ENCODE measurements around a stretch of chr1.

GRCh38 chr1:8282180-8282743 is 35.7 kb upstream of the SLC45A1 start:
- RRBS, result no CpG with 5 or more reads among the region's 10 CpGs

DNA sequence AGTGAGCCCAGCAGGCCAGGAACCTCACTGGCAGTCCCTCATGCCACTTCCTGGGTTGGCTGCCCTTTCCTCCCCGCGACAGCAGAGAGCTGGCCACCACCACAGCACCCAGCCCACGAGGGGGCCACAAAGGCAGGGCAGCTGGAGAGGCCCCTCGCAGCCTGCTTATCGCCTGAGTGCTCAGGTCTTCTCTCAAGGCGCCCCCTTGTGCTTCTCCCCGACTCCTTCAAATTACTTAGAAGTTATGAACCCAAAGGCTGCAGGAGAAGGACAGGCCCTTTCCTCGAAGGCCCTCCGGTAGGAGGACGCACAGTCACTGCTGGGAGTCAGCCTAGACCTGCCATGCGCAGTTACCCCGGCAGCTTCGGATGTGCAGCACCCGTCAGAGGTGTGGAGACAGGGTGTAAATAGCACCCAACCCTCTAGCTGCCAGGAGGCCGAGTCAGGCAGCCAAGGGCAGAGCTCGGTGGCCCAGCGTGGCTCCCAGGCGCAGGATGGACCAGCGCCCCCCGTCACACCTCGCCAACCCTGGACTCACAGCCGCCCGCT is 41.4 kb downstream of the SLC45A1 start:
- RRBS, result 94% methylated on average over 4 of the region's 23 CpGs

DNA sequence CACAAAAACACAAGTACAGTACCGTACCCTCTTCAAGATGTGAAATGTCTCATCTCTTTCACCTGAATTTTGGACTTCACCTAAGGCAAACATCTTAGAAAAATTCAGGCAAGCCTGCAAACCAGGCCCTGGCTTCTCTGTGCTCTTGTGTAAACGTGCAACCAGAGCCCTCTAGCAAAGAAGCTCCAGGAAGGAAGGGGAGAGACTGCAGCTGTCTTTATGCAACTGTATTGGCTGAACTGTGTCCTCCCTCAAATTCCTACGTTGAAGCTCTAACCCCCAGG is 60.2 kb downstream of the SLC45A1 start:
- RRBS, result no CpG with 5 or more reads among the region's 3 CpGs

DNA sequence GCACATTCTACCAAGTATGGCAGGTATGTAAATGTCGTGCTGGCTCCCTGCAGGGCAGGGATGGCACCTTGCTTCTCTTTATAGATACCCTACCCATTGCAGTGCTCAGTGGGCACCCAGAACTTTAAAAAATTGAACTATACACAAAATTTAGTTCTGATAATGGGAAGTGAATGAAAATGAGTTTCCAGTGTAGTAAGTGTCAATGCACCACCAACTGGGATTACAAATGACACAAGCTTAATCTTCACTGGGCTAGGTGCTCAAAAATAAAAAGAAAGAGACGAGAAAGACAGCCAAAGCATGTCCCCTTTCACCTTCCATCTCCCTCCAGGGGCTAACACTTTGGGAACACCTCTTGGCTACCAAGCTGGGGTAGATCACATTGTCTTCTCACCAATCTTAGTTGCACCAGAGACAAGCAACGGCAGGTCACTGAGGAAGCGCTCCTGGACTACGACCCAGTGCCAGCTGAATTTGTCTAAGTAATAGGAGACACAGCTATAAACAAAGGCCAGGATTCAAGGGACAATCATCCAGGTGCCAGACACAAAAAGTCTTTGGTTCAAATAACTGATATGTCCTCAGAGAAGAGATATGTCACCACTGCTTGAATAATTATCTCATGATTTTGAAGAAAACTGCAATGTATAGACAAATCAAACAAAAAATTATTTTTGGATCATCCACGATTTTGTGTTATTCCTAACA is 100.3 kb downstream of the SLC45A1 start:
- RRBS, result no CpG with 5 or more reads among the region's 6 CpGs

- RRBS, result no CpG with 5 or more reads among the region's 5 CpGs
These were observed 120.5 kb downstream of the SLC45A1 start for GRCh38 chr1:8438422-8438841.

DNA sequence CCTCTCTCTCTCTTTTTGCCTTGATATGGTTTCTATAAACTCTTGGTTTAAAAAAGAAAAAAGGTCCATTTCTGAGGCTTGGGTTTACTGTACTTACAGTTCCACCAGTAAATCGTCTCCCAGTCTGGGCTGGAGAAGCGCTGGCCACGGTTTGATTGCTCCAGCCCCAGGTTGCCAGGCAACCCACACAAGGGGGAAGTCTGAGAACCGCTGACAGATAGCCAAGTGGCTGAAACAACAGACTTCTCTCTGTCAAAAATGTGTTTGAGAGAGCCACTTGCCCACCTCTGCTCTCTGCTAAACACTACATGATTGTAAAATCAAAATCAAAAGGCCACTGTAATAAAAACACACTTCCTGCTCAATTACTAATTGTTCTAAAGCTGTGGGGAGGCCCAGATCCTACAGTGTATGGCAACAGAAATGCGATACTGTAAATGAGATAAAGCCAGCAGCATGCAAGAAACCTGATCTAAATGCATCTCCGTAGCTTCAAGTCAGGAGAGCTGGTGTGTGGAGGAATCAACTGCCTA is 121.1 kb downstream of the SLC45A1 start:
- RRBS, result no CpG with 5 or more reads among the region's 6 CpGs

GRCh38 chr1:8597994-8598722 is 219.3 kb downstream of the RERE start:
- RRBS, result no CpG with 5 or more reads among the region's 16 CpGs

GRCh38 chr1:8660117-8660847 is 157.2 kb downstream of the RERE start:
- RRBS, result no CpG with 5 or more reads among the region's 7 CpGs

DNA sequence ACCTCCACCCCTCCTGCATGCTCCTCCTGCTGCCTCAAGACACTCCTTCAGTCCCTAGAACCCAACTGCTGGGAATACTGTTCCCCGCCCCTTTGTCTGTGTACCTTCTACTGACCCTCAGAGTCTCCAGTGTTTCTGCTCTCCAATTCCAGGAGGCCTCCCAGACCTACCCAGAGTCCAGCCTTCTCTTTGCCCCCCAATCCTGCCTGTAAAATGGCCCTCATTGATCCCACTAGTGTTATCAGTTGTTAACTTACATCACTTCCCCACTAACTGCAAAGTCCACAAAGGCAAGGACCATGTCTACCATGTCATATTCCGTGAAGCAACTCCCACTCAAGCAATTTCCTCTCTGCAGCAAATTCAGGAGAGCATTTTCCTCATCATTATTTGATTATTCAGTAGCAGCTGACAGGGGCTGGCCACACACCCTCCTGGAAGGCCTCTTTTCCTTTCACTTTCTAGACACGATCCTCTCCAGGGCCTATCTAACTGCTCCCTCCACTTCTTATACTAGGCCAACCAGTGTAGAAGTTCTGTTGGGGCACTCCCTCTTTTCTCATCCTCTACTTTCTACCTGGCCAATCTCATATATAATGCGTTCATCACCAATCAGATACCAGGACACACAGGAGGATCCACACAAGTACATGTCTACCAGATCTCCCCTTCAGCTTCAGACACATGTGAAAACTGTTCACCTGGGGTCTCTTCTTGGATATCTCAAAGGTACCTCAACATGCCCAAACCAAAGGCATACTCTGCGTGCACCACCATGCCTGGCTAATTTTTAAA is 153.4 kb downstream of the RERE start:
- RRBS, result no CpG with 5 or more reads among the region's 5 CpGs

GRCh38 chr1:8879967-8880819 is 1.7 kb upstream of the ENO1 start:
- RRBS, result no CpG with 5 or more reads among the region's 12 CpGs

- RRBS, result no CpG with 5 or more reads among the region's 6 CpGs
These were observed 1.2 kb upstream of the GPR157 start for GRCh38 chr1:9130122-9130464.

GRCh38 chr1:9198539-9199202 is 35.9 kb upstream of the H6PD start:
- RRBS, result 7% methylated on average over 23 of the region's 51 CpGs

- RRBS, result 28% methylated on average over 4 of the region's 23 CpGs
These were observed 1.5 kb upstream of the H6PD start for GRCh38 chr1:9232866-9233756.

GRCh38 chr1:9246861-9247290 is 12.3 kb downstream of the H6PD start:
- RRBS, result no CpG with 5 or more reads among the region's 21 CpGs

GRCh38 chr1:9247445-9248758 is 13.3 kb downstream of the H6PD start:
- RRBS, result no CpG with 5 or more reads among the region's 44 CpGs

DNA sequence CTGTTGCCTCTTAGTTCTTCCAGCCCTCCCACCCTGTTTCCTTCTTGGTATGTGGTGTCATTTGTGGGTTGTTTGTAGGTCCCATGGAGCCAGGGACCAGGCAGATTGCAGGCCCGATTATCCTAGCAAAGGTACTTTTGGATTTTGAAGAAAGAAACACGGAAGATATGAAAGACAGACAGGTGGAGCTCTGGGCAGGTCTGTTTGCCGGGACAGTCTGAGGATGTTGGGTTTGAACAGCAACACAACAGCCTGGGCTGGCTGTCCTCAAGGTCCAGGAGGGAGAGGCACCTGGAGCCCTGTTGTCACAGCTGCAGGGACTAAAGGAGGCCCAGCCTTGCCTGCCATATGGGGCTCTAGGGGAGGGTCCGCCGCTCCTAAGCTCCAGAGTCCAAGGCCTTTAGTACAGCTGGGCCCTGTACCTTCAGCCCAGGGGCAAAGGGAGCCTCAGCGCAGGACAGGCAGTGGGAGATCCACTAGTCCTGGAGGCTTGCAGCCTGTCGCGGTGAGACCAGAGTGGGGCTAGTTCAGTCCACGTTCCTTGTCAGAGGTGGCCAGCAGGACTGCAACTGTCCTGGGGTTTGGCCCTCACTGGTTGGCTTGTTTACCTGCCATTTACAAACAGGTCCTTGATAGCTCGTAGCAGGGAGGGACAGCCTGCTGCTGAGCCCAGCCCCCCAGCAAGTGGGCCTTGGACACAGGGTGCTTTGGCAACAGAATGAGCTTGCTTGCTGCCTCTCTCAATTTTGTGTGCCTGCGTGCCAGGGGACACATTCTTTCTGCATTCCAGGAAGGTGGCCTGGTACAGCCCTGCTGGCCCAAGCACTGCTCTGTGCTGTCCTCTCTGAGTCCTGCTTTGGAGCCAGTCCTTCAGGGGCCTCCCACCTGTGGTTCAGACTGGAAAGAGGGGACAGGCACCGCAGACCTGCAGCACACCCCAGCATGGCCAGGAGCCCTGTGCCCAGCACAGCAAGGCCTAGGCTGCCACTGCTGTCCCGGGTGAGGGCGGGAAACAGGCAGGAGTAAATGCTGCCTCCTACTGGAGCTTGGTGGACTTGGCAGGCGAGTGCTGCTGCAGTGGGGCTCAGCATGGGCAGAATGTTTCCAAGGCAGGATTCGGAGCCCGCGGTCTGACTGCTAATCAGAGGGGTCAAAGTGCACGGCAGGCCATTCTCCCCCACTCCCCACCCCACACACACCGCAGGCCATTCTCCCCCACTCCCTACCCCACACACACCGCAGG is 15.0 kb downstream of the H6PD start:
- RRBS, result no CpG with 5 or more reads among the region's 21 CpGs

GRCh38 chr1:9263816-9264481 is 28.7 kb upstream of the SPSB1 start:
- RRBS, result 95% methylated on average over 3 of the region's 36 CpGs

DNA sequence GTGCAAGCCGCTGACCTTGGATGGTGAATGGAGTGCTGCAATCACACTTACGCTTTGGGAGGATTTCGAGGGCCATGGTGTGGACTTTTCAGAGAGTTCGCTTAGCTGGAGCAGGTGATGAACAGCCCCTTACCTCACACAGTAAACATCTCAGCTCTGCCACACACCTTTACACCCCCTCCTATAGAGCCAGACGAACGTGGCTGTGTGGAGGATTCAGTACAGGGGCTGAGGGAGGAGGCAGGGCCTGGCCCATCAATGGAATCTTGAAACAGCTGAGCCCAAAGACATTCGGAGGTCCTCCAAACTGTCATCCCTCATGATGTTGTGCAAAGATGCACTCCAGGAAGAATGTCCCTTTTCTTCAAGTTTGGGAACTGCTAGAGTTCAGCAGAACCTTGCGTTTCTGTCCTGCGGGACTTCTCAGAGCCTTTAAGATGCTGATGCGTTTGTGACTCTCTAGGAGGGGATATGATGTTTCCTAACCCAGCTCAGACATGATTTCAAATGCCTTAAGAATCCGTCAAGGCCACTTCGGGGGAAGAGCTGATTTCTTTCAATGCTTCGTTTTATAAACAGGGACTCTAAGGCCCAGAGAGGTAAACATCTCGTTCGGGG is 35.4 kb downstream of the SPSB1 start:
- RRBS, result no CpG with 5 or more reads among the region's 15 CpGs

GRCh38 chr1:9363105-9363521 is 70.4 kb downstream of the SPSB1 start:
- RRBS, result no CpG with 5 or more reads among the region's 8 CpGs

DNA sequence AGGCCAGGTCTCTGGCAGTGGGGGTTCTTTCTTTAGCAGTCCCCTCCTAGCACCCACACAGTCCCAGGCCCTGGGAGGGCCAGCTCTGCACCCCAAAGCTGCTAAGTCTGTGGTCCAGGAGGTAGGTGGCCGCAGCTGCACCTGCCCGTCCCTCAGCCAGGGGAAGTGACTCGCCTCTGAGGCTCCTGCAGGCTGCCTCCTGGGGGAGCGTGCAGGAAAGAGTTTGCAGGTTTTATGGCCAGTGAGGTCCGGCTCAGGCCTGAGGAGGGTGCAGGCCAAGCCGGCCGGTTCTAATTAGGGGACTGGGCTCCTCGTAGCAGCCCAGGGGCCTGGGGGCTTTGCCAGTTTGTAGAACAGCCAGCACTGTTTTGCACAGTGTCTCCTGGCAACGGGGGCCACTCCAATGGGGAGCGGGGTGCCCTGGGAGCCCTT is 107.9 kb downstream of the SPSB1 start:
- RRBS, result no CpG with 5 or more reads among the region's 10 CpGs

Measured in islet of Langerhans (tissue), 1 donor.